Measurements from ENCODE around the gene GPRC6A.

DNA sequence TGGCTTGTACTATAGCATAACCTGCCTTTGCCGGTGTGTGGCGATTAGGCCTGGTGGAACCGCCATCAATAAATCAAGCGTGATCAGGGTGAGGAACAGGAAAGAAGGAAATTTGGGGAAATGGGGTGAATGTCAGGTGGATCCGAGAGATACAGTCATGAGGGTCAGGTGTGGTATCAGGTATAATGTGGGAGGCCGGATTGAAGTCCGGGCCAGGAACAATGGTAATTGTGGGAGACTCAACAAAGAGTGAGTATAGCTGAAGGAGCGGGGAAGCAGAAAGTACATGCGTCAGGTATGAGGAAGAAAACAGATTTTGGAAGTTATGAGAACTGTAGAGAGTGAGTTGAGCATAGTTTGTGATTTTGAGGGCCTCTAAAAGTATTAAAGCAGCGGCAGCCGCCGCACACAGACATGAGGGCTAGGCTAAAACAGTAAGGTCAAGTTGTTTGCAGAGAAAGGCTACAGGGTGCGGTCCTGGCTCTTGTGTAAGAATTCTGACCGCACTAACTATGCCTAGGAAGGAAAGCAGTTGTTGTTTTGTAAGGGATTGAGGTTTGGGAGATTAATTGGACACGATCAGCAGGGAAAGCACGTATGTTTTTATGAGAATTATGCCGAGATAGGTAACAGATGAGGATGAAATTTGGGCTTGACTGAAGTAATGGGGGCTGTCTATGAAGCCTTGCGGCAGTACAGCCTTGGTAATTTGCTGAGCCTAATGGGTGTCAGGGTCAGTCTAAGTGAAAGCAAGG is 81.5 kb upstream of the HS3ST5 start:
- RRBS, result no CpG with 5 or more reads among the region's 18 CpGs

DNA sequence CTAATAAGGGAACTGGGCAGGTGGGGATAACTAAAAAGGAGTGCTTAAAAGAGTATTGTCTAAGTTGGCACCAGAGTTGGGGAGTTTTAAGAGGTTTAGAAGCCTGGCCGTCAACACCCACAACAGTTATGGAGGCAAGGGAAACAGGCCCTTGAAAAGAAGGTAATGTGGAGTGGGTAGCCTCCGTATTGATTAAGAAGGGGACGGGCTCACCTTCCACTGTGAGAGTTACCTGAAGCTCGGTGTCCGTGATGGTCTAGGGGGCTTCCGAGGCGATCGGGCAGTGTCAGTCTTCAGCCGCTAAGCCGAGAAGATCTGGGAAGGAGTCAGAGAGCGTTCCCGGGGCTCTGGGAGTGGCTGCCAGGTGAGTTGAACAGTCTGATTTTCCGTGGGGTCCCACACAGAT is 82.5 kb upstream of the HS3ST5 start:
- RRBS, result no CpG with 5 or more reads among the region's 13 CpGs

GRCh38 chr6:116008237-116008779 is 52.4 kb downstream of the FRK start:
- RRBS, result no CpG with 5 or more reads among the region's 3 CpGs

DNA sequence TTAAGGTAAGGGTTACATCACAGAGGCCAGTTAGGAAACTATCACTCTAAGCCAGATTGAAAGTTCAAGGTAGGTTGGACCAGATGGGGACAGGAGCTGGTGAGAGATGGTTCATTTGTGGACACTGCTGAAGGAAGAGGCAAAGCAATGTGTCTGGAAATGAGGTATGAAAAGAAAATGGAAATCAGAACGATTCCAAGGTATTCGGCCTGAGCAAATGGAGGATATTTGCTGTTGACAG is 27.0 kb downstream of the FRK start:
- RRBS, result no CpG with 5 or more reads among the region's 2 CpGs

DNA sequence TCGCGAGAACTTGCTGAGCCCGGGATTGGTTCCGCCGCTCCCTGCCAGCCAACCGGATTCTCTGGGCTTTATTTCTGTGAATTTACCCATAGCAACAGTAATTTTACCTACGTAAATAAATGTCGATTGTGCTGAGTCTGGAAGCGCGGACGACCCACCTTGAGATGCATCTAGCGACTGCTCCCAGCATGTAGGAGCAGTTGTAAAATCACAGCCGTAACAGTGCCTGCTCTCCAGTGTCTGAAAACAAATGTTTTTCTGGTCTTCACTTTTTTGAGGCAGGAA is 187 bp upstream of the TSPYL1 start:
- RRBS, result no CpG with 5 or more reads among the region's 13 CpGs

- RRBS, result no CpG with 5 or more reads among the region's 1 CpG
Observed at GRCh38 chr6:116828994-116829321, at the start of gene GPRC6A. TSS of gene GPRC6A (minus strand) at chr6:116829083.

DNA sequence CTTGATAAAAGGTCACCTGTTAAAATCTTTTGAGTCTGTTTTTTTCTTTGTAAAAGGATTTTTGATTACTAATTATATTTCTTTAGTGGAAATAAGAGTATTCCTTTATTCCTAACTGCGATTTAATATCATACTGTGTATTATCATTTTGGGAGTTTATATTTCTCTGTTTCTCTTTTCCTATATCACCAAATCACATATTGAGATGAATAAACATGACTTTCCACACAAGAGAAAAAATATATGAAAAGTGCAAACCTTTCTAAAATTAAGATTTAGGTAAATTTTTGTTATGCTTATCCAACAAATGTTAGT is 32.0 kb downstream of the RFX6 start:
- RRBS, result no CpG with 5 or more reads among the region's 1 CpG

- RRBS, result no CpG with 5 or more reads among the region's 1 CpG
Observed at GRCh38 chr6:117534917-117535154, 52.4 kb downstream of the DCBLD1 start.

- RRBS, result no CpG with 5 or more reads among the region's 2 CpGs
Observed at GRCh38 chr6:117535155-117535343, 52.6 kb downstream of the DCBLD1 start.

- RRBS, result no CpG with 5 or more reads among the region's 14 CpGs
Observed at GRCh38 chr6:117615795-117616455, 13.6 kb upstream of the GOPC start.

DNA sequence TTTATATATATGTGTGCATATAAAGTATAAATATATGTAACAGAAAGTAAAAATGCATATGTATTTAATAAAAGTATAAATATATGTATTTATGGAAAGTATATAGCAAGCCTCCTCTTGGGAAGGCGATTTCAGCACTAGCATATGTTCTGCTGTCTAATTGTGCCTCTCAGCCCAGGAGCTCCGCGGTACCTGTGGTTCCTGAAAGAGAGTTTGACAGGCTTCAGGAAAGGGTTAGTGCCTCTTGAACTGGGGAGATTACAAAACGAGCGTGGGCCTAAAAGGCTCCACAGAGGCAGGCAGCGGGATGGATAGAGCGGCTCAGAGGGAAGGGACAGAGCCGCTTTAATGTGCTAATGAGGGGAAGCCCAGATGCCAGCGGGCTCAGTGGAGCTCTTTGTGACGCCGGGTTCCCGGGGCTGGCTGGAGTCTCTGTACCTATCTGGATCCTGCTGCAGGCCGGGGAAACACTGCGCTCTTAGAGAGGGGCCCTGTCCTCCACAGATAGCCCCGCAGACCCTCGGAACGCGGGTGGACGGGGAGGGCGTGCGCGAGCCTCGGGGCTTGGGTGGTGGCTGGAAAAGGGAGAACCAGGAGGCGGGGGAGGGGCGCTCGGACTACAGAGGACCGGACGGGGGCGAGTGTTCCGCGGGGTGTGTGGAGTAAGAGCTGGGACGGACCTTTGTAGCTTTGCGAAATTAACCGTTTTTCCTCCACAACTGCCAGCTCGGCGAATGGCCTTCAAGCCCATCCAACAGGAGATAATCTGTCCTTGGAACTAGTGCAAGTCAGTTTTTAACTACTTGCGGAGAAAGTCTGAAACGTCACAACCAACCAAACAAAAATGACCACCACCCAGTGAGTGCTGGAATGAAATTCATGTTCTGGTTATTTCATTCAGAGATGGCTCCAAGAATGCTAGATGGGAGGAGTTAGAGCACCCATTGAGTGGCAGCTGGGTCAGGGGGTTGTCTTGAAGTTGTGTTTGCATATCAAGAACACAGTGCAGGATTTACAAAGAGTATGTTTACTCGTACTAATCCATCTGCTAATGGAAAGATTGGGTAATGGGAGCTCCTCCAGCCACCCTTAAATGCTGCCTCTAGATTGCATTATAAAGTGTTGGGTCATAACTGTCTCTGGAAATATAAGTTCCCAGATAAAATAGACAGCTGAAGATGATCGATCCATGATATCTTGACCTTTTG is 13.0 kb downstream of the SLC35F1 start:
- RRBS, result no CpG with 5 or more reads among the region's 40 CpGs

DNA sequence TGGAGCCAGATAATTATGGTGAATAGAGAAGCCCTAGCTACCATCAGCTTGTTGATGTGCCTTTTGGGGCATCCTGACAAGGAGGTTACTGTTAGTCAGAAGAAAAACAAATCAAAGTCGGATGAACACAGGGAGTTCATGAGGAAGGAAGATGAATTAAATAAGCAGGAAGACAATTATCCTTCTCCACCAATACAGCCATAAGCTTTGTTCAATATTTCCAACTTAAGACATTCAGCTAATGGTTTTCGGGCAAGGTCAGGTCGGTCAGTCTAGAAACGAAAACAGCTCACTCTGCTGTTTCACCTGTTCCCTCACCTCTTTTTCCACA is 163.7 kb upstream of the PLN start:
- RRBS, result no CpG with 5 or more reads among the region's 4 CpGs

- RRBS, result no CpG with 5 or more reads among the region's 1 CpG
Observed at GRCh38 chr6:118560903-118561250, 12.8 kb downstream of the PLN start.

GRCh38 chr6:118650297-118651404 is 740 bp downstream of the CEP85L start:
- RRBS, result 1% methylated on average over 37 of the region's 107 CpGs

GRCh38 chr6:118651881-118652173 is 436 bp upstream of the CEP85L start:
- RRBS, result no CpG with 5 or more reads among the region's 13 CpGs

DNA sequence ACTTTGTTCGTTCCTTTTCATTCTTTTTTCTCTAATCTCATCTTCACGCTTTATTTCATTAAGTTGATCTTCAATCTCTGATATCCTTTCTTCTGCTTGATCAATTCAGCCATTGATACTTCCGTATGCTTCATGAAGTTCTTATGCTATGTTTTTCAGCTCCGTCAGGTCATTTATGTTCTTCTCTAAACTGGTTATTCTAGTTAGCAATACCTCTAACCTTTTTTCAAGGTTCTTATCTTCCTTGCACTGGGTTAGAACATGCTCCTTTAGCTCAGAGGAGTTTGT is 54.9 kb upstream of the ASF1A start:
- RRBS, result no CpG with 5 or more reads among the region's 4 CpGs

DNA sequence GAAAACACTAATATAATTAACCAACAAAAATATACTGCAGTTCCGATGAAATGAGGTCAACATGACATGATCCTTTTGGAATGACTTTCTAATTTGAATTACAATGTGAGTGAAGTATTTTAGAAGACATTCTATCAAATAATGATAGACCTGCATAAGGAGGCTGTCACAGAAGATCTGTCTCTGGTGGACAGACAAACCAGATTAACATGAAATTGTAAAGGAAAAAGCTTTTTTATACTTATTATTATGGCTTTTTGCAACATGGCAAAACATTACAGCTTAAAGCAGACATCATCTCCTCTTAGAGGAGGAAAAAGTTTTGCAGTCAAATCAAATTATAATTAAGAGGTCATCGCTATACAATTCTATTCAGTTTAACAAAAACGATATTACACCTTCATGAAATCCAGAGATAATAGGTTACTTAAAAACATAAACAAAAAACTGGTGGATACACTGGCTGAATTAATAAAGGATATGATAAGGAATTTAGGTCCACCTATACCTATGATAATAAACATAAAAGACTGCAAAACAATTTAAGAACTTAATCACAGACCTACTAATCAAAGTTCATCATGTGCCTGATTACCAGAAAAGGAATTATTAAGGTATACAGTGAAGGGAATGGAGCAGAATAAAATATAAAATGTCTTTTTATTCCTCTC is 100.8 kb upstream of the FAM184A start:
- RRBS, result no CpG with 5 or more reads among the region's 3 CpGs

- RRBS, result no CpG with 5 or more reads among the region's 3 CpGs
Observed at GRCh38 chr6:119188320-119188664, 109.8 kb upstream of the FAM184A start.

DNA sequence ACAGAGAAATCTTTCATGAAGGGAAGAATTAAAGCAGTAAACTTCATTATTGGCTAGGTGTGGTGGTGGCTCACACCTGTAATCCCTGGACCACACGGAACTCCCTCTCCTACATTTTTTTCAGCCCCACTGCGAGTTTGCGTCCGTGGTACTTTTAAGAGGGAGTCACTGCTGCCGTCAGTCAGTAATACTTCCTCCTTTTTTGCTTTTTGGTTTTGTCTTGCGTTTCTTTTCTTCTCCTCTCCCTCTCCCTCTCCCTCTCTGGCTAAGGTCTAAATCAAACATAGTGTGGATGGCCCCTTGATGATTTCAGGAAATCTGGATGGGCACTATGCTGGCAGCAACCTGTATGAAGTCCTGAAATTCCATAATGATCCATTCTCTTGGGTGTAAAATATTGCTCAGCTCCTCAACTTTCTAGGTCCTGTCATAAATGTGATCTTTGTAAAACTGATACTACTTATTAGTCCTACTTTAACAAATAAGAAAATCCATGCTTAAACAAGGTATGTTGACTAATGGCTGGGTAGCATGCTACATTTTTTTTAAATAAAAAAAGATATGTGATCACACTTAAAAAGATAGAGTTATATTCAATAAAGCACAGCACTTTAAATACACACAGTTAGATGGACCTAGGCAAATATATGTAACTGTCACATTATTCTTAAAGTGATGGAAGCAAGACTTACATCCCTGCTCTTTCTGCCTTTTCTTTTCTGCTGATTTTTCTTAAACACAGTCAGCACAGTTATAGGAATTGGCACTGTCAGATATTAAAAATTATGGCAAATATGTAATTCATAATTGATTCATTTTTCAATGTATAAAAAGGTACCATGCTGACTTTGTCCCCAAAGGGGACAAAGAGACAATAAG is 112.0 kb downstream of the MAN1A1 start:
- RRBS, result no CpG with 5 or more reads among the region's 6 CpGs

Data from PFSK-1 (cell line).